HT-29 (cell line): ENCODE measurements around a stretch of chr1.

DNA sequence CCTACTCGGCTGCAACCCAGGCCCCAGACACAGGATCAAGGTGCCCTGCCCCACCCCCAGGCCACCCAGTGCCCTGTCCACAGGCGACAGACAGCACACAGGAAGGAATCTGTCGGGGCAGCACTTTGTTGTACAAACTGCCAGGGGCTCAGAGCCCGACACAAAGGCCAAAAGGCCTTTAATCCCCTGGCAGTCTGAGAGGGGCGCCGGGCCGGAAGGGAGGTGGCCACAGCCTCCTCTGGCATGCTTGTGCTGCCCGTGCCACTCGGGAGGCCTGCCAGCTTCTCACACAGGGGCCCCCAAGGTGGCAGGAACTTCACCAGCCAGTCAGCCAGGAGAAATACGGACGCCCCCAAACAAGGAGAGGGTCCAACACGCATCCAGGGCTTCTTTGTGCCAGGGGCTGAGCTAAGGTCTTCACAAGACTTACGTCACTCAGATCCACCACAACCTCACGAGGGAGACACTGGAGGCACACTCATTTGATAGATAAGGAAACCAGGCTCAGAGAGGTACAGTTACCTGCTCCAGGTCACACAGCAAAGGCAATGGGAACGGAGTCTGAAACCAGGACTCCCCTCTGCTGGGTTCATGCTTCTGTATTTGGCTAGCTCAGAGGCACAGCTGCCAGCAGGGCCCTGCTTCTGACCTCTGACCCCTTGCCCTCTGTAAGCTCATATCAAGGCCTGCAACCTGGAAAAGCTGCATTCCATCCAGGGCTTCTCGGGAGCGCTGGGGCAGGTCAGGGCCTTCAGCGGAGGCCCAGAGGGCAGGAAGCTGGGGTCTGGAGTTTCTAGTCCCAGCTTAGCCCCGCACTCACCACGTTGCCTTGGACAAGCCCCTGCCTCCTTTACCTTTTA is 34.9 kb downstream of the HSPG2 start:
- RAMPAGE, long total RNA = no peak

DNA sequence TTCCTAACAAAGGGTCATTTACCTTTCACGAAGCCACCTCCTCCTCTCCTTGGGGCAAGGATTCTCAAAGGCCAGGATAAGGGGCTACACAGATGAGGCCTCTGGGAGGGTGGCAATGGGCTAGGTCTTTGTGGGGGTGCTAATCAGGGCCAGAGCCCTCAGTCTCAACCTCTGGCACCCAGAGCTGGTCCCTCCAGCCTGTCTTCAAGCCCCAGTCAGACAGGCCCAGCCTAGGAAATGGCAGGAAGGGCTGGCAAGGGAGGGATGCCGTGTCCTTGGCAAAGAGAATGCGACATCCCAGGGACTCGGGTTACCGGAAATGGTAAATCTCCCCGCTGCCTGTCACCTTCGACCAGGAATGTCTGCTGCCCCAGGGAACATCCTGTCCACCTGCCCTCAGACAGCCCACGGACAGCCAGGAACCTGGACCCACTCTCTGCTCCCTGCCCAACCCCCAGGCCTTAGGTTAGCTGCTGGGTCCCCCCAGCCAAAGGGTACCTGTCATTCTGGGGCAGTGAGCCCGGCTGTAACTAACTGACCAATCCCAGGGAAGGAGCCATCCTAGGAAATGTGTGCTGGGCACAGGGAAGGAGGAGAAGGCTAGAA is 23.9 kb downstream of the HSPG2 start:
- RAMPAGE, long total RNA = no peak

GRCh38 chr1:21923736-21924312 is 13.3 kb downstream of the HSPG2 start:
- RAMPAGE, long total RNA = no peak

GRCh38 chr1:21929434-21930499 is 7.3 kb downstream of the HSPG2 start:
- RAMPAGE, long total RNA = no peak

DNA sequence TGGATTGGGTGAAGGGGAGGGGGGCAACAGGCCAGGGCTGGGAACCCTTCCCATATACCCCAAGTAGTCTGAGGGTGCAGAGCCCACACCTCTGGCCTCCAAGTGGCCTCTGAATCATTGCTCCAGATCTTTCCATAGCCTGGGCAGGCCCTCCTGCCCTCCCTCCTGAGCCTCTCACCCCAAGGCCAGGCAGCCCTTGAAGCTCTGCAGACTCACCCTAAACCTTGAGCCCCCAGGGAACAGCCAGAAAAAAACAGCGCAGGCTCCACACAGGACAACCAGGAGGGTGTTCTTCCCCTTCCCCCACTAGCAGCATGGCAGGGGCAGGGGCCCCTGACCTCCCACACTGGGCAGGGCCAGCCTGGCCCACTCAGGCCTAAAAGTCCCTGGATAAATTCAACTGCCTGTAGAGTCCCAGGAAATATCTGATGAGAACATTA is 5.5 kb downstream of the HSPG2 start:
- RAMPAGE, long total RNA = no peak

GRCh38 chr1:21940310-21940523 is 3.1 kb upstream of the HSPG2 start:
- RAMPAGE, long total RNA = no peak

DNA sequence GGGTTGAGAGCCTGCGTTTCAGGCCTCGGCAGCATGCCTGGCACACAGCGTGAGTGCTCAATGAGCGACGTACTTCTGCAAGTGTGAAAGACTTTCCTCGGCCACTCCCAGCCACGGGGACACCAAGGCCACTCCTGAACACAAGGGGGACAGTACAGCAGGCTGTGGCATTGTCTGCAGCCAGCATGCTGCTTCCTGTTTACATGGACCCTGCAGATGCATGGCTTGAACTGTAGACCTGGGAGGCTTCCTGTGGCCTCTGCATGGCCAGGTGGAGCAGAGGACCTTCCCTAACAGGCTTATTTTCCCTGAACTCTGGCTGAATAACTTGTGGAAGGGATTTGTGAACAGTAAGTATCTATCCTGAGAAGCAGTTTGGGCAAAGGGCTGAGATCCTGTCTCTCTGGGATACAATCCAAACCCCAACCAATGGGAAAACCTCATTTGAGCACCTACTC is 9.8 kb upstream of the HSPG2 start:
- RAMPAGE, long total RNA = no peak

GRCh38 chr1:22114778-22115059 is 28.2 kb downstream of the WNT4 start:
- RAMPAGE, long total RNA = no peak

DNA sequence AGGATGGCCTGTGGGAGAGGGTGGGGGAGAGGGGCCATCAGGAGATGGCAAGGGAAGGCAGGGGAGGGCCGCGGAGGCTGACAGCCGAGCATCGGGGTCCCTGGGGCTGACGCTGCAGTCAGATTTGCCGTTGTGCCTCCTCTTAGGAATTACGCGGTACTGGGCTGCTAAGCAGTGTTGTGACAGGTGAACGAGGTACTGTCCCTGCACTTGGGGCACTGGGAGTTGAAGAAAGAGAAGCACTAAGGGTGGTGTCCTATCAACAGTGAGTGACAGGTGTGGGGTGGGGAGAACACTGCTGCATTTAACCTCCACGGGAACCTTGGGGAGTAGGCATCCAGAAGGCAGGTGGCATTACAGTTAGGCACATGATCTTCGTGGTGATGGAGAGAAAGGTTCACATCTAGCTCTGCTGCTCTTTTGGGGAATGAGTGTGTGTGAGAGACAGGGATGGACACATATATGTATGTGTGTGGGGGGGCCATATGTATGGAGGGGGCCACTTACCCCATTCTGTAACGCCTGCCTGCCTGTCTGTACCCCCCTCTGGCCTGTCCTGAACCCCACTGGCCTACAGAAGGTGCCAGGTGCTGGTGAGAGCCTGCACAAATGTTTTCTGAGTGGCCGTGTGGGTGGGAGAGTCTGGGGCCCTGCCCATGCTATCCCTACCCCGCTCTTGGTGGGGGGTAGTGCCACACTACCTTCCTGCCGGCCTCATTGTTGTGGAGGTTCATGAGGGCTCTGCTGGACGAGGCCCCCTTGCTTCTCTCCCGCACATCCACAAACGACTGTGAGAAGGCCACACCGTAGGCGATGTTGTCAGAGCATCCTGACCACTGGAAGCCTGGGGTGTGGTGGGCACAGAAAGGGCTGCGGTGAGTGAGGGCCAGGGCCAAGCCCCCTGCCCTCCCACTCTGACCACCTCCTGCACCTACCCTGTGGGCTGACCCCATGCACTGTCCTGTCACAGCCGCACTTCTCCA is 22.1 kb downstream of the WNT4 start:
- RAMPAGE, long total RNA = no peak

DNA sequence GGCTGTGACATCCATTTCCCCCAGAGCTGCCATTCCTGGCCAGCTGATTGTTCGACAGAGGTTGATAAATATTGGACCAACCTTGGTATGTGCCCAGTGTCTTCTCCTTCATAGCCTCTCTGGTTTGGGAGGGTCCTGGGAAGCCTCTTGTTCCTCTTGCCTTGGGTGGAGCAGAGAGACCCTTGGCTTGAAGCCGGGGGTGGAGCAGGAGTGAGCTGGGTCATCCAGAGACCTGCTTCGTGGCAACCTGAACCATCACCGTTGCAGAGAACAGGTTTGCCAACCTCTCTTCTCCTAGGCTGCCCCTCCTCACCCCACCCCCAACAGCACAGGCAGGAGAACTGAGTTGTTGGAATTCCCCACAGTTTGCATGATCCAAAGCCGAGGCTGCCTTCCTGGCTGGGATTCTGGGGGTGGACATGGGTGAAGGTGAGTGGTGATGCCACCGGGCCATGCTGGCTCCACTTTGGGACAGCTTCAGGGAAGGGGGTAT is 2.3 kb downstream of the WNT4 start:
- RAMPAGE, long total RNA = no peak

DNA sequence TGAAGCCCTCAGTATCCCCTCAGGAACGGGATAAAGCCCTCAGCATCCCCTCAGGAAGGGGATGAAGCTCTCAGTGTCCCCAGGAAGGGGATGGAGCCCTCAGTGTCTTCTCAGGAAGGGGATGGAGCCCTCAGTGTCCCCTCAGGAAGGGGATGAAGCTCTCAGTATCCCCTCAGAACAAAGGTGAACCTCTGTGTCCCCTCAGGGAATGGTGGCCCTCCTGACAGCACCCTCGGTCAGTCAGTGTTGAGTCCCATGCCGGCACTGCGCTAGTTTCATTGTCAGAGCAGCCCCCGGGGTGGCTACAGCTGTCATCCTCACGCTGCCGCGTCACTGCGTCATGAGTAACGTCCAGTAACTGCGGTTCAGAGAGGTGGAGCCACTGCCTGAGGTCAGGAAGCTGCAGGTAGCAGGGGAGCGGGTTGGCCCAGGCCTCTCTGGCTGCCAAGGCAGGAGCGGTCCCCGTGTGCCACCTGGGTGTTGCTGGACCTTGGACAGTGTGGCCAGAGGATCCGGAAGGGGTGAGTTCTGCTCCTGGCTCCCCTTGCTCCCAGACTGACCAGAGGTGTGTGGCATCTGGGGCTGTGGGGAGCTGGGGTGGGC is 20.2 kb upstream of the WNT4 start:
- RAMPAGE, long total RNA = no peak

GRCh38 chr1:22255524-22256081 is 112.7 kb upstream of the WNT4 start:
- RAMPAGE, long total RNA = no peak

GRCh38 chr1:22292085-22292787 is 149.3 kb upstream of the WNT4 start:
- RAMPAGE, long total RNA = no peak

DNA sequence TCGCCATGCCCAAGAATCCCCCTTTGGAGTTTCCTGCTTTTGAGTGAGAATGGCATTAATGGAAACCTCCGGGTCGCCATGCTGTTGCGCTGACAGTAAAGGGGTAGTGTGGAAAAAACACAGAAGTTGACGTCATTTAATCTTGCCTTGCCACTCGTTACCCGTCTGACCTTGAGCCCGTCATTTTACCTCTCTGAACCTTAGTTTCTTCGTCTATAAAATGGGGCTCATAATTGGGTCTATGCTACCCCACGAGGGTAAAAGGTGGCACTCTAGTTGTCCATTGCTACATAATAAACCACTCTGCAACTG is 130.1 kb upstream of the ZBTB40 start:
- RAMPAGE, long total RNA = no peak

DNA sequence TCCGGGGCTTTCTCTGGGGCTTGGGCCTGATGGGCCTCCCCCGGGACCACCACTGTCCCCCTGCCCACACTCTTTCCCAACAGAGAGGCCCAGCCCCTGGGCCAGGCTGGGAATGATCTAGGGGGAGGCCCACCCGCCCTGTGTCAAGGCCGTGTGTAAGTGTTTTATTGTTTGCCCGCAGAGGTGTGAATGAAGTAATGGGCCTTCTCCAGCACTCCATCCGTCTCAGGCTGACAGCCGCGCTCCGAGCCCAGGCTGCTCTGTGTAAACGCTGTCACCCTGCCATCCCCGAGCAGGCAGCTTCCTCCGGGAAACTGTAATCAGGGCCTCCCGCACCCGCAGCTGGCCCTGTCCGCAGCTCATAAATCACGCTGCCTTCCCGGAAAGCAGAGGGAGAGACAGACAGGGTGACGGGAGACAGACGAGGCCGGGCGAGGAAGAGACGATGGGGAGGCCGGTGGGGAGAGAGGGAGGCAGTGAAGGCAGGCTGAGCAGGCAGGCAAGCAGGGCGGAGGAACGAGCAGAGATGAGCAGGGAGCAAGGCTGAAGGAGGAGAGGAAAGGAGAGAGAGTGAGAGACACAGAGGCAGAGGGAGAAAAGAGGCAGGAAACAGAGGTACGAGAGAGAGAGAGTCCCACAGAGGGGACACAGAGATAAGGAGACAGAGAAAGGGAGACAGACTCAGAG is 109.6 kb upstream of the ZBTB40 start:
- RAMPAGE, long total RNA = no peak

DNA sequence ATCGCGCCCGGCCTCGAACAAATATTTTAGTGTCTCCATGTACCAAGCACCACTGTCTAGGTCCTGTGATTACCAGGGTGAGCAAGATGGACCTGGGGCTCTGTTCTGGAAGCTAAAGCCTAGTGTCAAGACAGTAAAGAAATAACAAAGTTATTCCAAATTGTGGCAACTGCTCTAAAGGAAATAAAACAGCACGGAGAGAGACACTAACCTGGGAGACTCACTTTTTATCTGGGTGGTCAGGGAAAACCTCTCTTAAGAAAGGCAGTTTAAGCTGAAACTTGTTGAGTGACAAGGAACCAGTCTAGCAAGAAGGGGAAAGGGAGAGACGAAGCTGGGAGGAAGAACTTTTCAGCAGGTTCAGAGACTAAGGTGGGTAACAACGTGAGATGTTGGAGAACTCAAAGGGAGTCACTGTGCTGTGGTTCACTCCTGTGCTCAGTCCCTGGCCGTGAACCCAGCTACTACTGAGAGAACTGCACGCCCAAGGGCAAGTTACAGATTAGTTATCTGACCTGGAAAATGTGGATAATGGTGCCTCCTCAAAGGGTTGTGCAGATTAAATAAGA is 2.7 kb downstream of the ZBTB40 start:
- RAMPAGE, long total RNA = no peak

- RAMPAGE, long total RNA = no peak
Observed at GRCh38 chr1:22643915-22644309, 479 bp downstream of the C1QC start.

DNA sequence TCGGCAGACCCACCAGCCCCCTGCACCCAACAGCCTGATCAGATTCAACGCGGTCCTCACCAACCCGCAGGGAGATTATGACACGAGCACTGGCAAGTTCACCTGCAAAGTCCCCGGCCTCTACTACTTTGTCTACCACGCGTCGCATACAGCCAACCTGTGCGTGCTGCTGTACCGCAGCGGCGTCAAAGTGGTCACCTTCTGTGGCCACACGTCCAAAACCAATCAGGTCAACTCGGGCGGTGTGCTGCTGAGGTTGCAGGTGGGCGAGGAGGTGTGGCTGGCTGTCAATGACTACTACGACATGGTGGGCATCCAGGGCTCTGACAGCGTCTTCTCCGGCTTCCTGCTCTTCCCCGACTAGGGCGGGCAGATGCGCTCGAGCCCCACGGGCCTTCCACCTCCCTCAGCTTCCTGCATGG is 4.0 kb downstream of the C1QC start:
- RAMPAGE, long total RNA = no peak

DNA sequence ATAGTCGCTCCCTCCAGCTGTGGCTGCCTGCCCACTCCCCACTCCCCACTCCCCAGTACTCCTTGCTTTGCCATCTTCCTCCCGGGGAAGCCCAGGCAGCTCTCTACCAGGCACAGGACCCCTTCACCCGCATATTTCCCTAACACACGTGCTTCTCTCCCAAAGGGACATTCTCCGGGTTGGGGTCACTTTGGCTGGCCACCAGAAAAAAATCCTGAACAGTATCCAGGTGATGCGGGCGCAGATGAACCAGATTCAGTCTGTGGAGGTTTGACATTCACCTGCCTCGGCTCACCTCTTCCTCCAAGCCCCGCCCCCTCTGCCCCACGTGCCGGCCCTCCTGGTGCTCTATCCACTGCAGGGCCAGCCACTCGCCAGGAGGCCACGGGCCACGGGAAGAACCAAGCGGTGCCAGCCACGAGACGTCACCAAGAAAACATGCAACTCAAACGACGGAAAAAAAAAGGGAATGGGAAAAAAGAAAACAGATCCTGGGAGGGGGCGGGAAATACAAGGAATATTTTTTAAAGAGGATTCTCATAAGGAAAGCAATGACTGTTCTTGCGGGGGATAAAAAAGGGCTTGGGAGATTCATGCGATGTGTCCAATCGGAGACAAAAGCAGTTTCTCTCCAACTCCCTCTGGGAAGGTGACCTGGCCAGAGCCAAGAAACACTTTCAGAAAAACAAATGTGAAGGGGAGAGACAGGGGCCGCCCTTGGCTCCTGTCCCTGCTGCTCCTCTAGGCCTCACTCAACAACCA is 59.2 kb downstream of the LACTBL1 start:
- RAMPAGE, long total RNA = no peak

DNA sequence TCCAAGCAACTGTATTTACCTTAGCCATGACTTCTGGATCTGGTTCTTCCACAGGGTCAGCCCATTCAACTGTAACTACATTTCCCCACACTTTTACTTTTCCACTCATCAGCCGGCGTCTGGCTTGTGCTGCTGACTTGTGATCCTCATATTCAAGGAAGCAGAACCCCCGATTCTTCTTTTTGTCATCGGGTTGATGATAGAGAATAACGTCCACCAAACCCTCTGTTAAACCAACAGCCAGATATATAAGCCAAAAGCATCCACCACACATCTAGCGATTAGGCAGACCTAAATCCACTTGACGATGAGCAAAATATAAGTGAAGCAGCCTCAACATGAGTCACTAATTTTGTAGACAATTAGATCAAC is 25.6 kb downstream of the HNRNPR start:
- RAMPAGE, long total RNA = no peak